Mesenchymal stem cell of Wharton's jelly (primary cell): ENCODE measurements around a stretch of chr12.

DNA sequence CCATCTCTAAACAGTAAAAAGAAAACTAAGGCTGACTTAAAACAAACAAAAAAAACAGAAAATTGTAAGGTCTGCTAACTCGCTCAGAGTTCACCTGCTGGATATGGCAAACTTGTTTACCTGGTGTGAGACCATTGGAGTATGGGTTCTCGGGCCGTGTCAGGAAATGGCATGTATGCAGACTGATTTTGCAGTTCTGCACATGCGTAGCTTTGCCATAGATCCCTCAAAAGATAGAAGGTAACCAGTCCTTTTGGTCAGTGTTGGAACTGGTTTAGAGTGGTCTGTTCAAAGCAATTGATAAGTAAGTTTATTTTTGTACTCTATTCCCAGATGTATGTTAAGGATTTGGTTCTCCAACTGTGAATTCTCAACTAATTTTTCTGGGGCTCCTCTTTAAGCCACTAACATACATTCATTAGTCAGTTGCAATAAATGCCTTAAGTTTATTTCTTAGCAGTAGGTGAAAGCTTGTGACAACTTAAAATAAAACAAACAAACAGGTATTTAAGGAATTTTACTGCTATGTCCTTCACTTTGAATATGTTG, 2.3 kb downstream of the RNF10 start:
- CAGE, long polyA plus RNA = no peak

GRCh38 chr12:120556654-120557671, 22.8 kb downstream of the RNF10 start:
- CAGE, long polyA plus RNA = no peak

- CAGE, long polyA plus RNA = no peak
Observed at GRCh38 chr12:120566566-120567061, 14.6 kb downstream of the POP5 start.

GRCh38 chr12:120570646-120571699, 10.2 kb downstream of the POP5 start:
- CAGE, long polyA plus RNA = no peak

GRCh38 chr12:120584369-120585138, 3.4 kb upstream of the POP5 start:
- CAGE, long polyA plus RNA = no peak

GRCh38 chr12:120625854-120626159, 14.6 kb upstream of the CABP1 start:
- CAGE, long polyA plus RNA = no peak

- CAGE, long polyA plus RNA = no peak
Observed at GRCh38 chr12:120641250-120641663, 831 bp downstream of the CABP1 start.

GRCh38 chr12:120651641-120652092, 11.2 kb downstream of the CABP1 start:
- CAGE, long polyA plus RNA = no peak

GRCh38 chr12:120687757-120688577, 1.0 kb downstream of the MLEC start:
- CAGE, long polyA plus RNA = no peak

GRCh38 chr12:120819303-120819884, 84.8 kb downstream of the SPPL3 start:
- CAGE, long polyA plus RNA = no peak

DNA sequence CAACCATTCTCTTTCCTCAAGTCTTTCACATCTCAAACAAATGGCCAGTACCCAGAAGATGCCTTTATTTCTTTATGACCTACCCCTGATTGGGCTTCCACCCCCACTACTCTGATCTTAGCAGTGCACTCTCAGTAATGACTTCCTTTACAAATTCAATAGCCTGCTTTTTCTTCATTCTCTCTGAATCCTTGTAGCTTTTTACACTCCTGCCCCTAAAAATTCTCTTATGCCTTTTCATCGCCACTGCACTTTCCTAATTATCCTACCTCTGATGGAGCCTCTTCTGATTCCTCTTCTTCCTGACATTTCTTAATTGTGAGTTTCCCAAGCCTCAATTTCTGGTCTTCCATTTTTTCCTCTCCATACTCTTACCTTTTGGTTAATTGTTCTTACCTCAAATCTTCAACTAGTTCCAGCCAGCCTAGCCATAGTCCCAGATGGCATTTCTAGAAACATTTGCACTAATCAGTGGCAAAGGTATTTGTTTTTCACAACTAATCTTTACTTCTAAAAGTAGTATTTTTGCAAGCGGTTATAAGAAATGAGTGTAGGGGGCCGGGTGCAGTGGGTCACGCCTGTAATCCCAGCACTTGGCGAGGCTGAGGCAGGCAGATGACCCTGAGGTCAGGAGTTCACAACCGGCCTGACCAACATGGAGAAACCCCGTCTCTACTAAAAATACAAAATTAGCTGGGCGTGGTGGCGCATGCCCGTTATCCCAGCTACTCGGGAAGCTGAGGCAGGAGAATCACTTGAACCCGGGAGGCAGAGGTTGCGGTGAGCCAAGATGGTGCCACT, 10.5 kb downstream of the SPPL3 start:
- CAGE, long polyA plus RNA = no peak

GRCh38 chr12:120916461-120916821, 12.3 kb upstream of the SPPL3 start:
- CAGE, long polyA plus RNA = no peak

GRCh38 chr12:120961597-120961906, 16.8 kb upstream of the HNF1A start:
- CAGE, long polyA plus RNA = no peak

DNA sequence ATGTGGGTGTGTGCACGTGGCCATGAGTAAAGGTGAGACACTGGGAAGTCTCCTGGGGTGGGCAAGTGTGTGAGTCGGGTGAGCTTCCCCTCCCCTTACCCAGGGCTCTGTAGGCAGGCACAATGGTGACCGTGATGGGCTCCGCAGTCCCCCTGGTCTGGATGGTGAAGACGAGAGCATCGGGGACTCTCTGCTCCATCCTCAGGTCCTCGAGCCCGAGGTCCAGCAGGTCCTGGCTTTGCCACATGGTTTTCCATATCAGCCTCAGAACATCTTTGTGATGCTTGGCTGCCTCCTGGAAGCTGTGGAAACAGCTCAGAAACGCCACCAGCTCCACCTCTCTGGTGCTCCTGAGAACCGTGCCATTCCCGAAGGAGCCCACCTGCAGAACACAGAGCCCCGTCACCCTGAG, 5.7 kb downstream of the OASL start:
- CAGE, long polyA plus RNA = no peak

- CAGE, long polyA plus RNA = no peak
Observed at GRCh38 chr12:121217076-121217614, 7.2 kb downstream of the P2RX4 start.

- CAGE, long polyA plus RNA = no peak
Observed at GRCh38 chr12:121279349-121280104, 17.0 kb downstream of the CAMKK2 start.

DNA sequence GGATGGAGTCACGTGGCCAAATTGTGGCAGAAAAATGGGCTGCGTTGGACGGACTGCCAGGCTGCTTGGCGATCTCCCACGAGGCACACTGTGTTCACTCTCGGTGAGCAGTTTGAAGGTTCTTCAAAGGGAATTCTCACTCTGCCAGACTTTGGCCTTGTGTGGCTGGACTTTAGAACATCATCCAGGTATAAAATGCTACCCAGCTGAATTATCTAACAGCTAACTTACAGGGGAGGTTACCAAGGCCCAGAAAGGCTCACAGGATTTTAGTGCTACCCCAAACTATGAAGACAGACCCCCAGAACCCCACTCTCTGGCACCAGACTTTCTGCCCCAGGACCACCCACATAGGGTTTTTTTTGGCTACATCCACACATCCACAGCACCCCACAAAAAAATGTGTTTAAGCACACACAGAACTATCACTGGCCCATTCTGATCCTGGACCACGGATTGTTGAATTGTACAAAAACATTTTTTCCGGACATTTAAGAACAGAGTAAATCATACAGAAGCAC, 84.9 kb downstream of the KDM2B start:
- CAGE, long polyA plus RNA = no peak

GRCh38 chr12:121523603-121524058, 57.2 kb downstream of the KDM2B start:
- CAGE, long polyA plus RNA = no peak

GRCh38 chr12:121582072-121582608, 1.3 kb upstream of the KDM2B start:
- CAGE, long polyA plus RNA = no peak

DNA sequence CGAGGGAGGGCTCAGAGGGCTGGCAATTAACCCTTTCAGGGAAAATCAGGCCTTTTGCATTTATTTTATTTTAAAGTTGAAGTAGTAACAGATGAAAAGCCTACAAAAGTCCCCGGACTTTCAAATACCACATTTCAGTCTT, 9.4 kb upstream of the KDM2B start:
- CAGE, long polyA plus RNA = no peak